NB4 (cell line): ENCODE results near the gene KRT86.

DNA sequence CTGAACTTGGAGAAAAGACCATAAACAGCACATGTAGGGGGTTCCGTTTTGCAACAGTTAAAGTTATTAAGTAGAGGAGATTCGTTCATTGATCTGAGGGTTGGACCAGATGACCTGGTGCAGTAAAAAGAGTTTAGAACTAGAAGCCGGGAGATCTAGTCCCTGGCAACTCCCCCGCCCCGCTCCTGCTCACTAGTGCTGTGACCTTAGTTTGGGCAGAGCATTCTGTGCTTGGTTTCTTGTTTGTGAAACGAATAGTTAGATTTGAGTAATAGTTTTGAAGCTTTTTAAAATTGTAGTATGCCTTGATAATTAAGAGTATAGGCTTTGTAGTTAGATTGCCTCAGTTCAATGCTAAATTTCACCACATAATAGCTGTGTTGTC lies 84.4 kb downstream of the SCN8A start:
- RRBS, result no CpG with 5 or more reads among the region's 6 CpGs

DNA sequence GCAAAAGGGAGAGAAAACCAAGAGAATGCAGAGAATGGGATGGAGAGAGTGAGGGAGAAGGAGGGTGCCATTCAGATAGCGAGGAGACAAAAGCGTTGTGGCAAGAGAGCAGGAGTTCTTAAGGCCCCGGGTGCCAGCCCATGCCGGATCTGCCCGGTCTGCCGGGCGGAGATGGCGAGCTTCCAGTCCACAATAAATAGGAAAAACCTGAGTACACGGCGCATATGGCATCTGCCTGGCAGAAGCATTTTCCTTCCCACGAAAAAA lies 5.2 kb upstream of the TMDD1 start:
- RRBS, result no CpG with 5 or more reads among the region's 11 CpGs

DNA sequence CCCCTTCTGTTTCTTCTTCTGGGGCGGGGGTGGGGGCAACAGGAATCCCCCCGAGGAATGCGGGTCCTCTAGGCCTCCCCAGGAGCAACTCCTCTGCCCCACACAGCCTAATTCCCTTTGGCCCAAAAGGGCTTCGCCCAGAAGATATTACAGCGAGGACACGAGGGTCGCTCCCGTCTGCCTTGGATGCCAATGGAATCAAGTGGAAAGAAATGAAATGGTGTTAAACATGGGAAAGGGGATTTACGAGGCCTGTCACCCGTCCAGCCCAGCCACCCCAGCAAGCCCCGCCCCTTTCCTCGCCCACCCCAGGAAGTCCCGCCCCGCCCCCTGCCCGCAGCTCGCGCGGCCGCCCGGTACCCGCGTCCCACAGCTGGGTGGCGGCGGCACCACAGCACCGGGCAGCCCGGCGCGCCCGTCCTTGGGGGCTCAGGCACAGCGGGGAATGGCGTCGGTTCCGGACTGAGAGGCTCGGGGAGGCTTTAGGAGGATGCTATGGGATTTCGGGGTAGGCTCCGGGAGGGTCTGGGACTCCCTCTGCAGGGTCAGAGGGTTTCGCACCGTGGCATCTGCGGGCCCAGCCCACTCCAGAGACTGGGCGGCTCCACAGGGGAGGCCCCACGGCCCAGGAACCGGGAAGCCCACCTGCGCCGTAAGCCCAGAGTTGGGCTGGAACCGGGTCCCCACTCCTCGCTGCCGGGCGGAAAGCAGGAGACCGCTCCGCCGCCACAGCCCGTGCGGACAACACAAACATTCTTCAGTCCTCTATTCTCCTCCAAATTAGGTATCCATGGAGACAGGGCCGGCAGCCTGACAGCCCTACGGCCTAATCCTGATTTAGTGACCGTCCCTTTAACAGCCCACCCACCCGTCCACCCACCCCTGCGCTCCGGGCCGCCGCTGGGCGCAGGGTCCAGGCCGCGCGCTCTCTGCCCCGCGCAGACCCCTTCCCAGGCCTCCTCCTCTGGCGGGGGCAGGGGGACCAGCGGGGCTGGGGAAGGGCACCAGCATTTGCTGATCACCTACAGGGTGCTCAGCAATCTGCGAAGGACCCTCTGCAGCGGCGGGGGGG lies 1.5 kb downstream of the FIGNL2 start:
- RRBS, result 34% methylated on average over 30 of the region's 72 CpGs

DNA sequence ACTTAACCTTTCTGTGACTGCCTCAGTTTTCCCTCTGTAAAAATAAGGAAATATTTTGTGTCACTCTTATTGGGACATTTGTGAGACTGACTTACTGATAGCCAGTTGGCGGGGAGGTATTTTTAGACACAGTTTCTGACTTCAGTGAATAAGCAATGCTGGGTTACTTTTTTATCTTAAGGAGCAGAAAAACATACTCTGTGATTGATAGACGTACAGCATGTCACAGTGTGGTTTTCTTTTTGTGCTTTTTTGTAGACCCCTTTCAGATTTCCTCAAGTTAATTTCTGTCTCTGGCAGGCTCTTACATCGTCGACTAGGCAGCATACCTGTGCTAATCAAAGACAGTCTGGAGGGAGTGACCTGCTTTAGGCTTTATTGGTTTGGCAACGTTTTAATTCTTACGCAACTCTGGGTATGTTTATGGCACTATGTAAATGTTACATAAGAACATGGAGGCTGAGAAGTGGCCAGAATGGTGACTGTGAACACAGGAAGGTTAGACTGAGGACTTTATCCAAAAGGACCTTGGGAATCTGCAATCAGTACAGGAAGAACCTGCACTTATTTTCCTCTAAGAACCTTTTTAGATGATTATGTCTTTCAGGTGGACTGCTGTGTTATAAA lies 3.3 kb downstream of the ACVR1B start:
- RRBS, result no CpG with 5 or more reads among the region's 6 CpGs

GRCh38 chr12:51959097-51959755 lies 7.7 kb downstream of the ACVR1B start:
- RRBS, result no CpG with 5 or more reads among the region's 3 CpGs

DNA sequence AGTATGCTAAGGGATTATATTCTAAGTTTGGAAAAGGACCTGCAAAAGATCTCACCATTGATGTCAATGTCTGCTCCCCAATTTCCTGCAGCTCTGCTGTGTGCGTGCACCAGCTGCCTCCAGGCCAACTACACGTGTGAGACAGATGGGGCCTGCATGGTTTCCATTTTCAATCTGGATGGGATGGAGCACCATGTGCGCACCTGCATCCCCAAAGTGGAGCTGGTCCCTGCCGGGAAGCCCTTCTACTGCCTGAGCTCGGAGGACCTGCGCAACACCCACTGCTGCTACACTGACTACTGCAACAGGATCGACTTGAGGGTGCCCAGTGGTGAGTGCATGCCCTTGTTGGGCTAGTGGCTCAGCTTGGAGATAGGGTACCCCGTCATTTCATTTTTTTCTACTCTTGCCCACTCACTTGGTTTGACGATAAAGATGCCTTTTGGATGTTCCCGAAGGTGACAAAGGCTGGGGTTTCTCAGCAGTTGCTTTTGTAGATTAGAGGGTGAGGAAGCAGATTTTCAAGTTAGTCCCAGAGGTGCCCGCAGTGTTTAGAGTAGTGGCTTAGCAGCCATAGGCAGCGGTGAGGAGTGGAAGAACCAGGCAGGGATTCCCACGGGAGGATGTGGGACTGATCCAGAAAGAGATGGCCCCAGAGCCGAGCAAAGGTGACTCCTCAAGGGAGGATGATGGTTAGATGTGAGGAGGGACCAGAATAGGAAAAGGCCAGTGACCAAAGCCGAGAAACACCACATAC lies 23.9 kb downstream of the ACVR1B start:
- RRBS, result no CpG with 5 or more reads among the region's 15 CpGs

DNA sequence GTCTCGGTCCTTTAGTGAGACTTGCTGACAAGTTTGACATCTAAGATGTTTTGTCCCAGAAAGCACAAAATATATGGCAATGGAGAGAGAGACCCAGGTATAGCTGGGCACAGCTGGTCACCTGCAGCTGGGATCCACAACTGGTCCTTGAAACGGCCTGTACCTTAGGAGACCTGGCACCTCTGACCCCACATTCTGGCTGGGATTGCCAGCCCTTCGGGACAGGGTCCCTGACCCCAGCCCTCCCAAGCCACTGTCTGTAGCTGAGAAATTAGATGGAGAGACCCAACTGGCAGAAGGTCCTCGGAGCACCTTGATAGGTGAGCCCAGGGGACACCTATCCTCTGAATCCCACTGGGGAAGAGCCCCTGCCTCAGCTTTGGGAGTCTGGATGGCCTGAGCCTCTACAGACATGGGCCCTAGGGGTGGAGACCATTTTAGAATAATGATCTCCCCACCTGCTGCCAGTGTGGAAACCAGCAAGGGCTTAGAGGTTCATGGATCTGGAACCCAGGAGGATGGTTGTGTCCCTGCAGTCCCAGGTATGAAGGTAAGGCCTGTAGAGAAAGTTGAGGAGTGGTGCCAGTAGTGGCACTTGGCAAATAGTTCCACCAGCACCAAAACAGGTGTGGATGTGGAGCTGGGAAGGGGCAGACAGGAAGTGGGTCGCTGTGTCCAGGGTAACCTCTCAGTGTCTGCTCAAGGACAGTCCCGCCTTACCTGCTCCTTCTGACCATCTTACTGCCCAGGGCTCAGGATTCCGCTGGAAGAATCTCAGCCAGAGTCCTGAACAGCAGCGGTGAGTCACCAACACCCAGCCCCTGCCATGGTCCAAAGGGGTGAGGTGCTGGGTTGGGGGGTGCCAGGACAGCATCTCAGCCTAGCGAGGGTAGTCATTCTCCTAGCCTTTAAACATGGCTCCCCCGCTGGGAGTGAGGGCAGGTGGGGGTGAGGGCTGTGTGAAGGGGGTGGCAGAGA lies 2.0 kb downstream of the TAMALIN start:
- RRBS, result no CpG with 5 or more reads among the region's 10 CpGs

DNA sequence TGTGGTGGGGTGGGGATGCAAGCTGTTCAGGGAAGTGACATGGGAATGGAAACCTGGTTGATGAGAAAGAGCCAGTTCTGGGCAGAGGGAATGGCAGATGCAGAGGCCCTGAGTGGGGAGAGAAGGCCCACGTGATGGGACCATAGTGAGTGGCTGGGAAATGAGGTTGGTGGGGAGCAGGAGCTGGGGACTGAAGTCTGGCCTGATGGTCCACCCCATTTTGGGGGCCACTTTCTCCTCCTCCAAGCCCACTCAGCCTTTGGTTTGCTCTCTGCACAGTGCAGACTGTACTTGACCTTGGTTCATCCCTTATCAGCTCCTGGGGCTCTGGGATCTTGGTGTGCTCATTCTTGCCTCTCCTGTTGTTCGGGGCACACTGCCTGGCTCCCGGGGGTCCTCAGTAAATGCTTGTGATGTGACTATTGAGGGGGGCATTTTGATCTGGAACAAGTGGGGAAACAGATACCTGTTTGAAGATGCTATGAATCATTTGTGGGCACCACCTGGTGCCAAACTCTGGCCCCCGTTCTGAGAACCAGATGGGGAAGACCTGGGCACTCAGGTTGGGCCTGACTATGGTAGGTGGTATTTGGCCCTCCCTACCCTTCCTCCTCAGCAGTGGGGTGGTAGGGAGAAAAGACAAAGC lies 11.3 kb upstream of the NR4A1 start:
- RRBS, result no CpG with 5 or more reads among the region's 4 CpGs

DNA sequence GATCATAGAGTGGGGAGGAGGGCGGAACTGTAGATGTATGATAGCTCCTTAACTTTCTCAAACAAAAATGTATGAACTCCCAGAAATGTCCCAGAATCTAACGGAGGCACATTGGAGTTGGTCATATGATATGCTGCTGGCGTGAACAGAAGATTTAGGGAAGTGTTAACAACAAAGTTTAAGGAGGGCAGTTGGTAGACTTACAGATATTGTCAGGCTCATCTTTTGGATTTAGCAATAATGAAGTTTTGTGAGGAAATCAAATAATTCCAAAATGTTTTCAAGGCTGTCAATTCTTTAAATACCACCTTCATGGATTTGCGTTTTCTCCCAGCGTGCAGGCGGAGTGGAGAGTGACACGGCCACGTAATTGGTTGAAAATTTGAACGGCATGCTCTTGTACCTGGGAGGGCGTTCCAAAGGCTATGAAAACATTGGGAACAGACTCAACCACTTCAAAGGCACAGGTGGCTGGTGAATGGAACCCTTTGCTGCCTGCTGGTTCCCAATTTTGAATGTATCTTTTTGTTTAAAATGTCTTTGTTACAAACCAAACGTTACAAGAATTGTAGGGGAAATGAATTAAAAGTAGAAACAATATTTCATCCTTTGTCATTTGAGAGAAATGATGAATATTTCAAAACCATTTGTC lies 12.3 kb downstream of the SMIM41 start:
- RRBS, result no CpG with 5 or more reads among the region's 11 CpGs

- RRBS, result no CpG with 5 or more reads among the region's 8 CpGs
Measured at GRCh38 chr12:52122955-52123327, 43.4 kb downstream of the SMIM41 start.

- RRBS, result no CpG with 5 or more reads among the region's 9 CpGs
Measured at GRCh38 chr12:52207938-52208371, 16.1 kb upstream of the KRT80 start.

DNA sequence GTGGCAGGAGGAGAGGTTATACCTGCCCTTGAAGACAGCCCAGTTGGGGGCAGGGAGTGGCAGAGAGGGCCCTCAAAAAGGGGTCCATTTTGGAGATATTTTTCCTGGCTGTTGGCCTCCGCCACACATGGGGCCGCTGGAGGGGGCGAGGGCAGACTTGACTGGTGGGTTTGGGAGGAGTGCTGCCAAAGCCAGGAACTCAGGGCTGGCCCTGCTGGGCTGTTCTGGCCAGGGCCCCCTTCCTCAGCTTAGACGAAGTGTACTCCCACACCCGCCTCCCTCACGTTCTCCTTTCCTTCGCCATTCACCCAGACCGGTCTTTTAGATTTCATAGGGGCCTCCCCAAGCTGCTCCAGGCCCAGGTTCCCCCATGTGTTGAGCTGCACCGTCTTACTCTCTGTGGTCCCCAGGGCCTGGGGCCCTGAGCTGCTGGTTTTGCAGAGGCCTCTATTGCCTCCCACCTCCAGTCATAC lies 1.2 kb downstream of the KRT7 start:
- RRBS, result no CpG with 5 or more reads among the region's 9 CpGs

GRCh38 chr12:52247345-52248377 lies 14.6 kb downstream of the KRT7 start:
- RRBS, result no CpG with 5 or more reads among the region's 14 CpGs

DNA sequence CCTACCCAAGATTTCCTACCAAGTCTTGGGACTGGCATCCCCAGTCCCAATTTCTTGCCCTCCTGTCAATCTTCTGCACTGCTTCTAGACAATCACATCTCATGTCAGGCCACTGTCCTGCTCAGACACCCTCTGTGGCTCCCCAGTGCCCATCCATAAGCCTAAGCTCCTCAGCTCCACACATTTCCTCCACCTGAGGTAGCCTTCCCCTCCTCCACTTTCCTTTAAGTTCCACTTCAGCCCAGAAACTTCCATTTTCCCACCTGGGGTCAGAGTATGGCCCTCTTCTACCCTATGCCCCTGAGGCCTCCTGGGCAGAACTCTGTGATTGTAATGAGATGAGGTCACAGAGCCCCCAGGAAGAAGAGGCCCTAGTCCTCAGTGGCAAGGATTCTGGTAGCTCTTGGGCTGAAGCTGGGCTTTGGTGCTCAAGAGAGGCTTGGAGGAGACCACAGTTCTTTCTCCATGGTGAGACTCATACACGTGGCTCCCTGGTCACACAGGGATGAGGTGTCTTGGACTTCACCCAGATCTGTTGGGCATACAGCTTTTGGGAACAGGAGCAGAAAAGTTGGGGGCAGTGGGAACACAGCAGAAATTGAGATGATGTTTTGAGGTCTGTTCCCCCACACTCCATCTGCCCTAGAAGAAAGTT lies at the start of gene KRT86:
KRT86 (plus strand) TSS at position 391 of the 655 bp plus-strand sequence.
- RRBS, result no CpG with 5 or more reads among the region's 1 CpG

DNA sequence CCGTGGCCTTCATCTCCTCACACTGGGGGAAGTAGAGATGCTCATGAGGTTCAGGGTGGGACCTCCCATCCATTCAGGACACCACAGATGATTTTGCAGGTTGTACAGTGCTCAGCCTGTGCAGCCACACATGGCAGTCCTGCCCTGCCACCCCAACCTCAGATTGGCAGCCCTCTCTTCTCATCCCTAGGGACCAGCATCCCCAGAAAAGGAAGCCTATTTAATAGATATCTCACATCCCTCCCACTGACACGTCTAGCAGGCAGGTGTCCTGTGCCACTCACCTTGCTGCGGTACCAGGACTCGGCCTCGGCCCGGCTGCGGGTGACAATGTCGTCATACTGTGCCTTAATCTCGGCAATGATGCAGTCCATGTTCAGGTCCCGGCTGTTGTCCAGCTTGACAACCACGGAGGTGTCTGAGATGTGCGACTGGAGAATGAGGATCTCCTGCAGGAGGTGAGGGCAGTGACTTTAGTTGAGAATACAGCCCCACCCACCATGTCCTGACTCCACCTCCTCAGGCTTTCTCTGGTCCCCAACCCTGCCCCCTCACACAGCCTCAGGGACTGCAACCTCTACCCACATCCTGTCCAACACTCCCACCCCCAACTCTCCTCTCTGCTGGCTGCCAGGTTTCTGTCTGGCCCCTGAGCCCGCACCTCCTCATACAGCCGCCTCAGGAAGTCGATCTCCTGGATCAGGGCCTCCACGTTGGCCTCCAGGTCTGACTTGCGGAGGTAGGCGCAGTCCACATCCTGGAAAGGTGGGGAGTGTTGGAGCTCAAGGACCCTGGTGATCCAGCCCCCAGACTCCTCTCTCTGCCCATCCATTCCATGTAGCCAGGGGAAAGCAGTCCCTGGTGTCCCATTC lies 3.4 kb downstream of the KRT81 start:
- RRBS, result 47% methylated on average over 3 of the region's 18 CpGs

GRCh38 chr12:52608314-52608710 lies 7.0 kb upstream of the KRT72 start:
- RRBS, result no CpG with 5 or more reads among the region's 7 CpGs

DNA sequence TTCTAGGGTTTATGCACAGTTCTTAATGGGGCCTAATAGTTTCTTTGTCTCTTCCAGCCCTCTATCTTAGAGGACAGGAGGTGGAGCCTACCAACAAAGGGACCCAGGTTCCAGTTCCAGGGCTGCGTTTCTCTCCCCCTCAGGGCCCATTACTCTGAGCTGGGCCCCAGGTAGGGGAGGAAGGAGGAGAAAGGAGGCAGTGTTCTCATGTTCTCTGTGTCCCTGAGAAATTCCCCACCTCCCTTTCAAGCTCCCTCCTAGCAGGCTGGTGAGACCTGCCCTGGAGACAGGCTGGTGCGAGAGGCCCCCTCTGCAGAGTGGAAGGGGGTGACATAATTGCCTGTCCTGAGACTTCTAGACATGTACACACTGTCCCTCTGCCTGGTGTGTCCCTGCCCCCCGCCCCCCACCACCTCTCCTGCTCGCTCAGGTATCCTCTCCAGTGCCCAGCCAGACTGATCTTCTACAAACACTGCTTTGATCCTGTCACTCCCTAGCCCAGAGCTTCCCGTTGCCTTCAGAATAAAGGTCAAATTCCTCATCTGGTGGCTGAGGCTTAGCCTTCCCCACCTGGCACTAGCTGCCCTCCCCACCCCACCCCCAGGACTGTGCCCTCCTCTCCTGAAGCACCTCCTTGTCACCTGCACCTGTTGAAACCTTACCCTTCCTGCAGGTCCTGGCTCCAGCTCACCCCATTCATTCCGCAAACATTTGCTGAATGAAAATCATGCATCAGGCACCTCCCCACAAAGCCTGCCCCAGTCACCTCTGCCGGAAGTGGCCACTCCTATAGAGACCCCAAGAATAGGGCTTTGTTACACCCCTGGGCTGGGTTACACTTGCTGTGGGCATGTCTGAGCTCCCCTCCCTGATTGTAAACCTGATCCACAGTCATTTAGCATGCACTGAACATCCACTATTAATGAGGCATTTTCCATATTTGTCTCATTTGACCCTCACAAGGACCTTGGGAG lies 21.2 kb upstream of the KRT8 start:
- RRBS, result no CpG with 5 or more reads among the region's 7 CpGs

GRCh38 chr12:52927141-52927830 lies 21.6 kb upstream of the KRT18 start:
- RRBS, result no CpG with 5 or more reads among the region's 6 CpGs

- RRBS, result no CpG with 5 or more reads among the region's 4 CpGs
Measured at GRCh38 chr12:52981186-52981418, 25.2 kb upstream of the EIF4B start.

- RRBS, result no CpG with 5 or more reads among the region's 3 CpGs
Measured at GRCh38 chr12:53039980-53040455, 9.8 kb upstream of the TNS2 start.